Melanocyte of skin (primary cell): ENCODE data around the gene ATAD2B.

- CAGE, long polyA plus RNA, 2 experiments, result no peak in any of the 2 experiments
Measured at GRCh38 chr2:23532345-23533096, 147.5 kb downstream of the KLHL29 start.

DNA sequence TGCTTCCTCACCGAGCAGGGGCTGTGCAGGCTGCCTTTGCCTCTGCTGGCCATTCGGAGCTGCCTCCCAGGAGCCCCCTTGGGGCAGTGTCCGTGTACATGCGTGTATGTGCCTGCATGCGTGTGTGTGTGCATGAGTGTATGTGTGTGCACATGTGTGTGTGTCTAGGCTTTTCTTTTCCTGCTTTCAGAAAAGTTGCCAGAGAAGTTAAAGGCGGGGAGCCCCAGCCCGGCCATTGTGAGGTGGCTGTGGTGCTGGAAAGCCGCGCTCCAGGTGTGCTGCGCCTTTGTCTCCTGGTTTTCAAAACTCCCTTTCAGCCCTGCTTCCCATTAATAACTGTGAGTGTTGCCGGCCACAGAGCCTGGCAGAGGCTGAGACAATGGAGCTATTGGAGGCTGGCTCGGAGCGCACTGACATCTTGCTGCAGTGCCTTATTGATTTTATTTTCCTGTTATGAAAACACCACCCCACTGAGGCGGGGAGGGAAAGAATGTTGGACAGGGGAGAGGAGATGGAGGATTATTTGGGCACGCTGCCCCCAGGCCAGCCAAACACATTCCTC is 178.5 kb downstream of the KLHL29 start:
- CAGE, long polyA plus RNA, 2 experiments, result no peak in any of the 2 experiments

- CAGE, long polyA plus RNA, 2 experiments, result no peak in any of the 2 experiments
Measured at GRCh38 chr2:23617179-23618401, 232.6 kb downstream of the KLHL29 start.

DNA sequence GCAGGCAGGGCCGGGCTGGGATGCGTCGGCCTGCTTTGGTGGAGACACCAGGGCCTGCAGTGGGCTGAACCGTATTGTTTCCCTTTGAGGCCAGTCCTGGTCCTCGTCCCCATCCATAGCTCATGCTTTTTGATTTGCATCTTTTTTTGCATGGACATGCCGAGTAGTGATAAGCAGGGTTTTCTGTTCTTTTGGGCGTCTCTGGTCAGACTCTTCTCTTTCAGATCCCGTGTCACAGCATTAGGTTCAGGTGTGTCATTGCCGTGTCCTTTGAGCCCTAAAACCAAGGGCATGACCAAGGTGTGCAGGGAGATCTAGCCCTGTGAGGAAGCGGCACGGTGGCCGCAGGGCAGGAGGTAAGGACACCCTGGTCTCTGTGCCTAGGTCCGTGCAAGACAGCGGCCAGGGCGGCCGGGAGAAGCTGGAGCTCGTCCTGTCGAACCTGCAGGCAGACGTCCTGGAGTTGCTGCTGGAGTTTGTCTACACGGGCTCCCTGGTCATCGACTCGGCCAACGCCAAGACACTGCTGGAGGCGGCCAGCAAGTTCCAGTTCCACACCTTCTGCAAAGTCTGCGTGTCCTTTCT is 235.5 kb downstream of the ATAD2B start:
- CAGE, long polyA plus RNA, 2 experiments, result no peak in any of the 2 experiments

DNA sequence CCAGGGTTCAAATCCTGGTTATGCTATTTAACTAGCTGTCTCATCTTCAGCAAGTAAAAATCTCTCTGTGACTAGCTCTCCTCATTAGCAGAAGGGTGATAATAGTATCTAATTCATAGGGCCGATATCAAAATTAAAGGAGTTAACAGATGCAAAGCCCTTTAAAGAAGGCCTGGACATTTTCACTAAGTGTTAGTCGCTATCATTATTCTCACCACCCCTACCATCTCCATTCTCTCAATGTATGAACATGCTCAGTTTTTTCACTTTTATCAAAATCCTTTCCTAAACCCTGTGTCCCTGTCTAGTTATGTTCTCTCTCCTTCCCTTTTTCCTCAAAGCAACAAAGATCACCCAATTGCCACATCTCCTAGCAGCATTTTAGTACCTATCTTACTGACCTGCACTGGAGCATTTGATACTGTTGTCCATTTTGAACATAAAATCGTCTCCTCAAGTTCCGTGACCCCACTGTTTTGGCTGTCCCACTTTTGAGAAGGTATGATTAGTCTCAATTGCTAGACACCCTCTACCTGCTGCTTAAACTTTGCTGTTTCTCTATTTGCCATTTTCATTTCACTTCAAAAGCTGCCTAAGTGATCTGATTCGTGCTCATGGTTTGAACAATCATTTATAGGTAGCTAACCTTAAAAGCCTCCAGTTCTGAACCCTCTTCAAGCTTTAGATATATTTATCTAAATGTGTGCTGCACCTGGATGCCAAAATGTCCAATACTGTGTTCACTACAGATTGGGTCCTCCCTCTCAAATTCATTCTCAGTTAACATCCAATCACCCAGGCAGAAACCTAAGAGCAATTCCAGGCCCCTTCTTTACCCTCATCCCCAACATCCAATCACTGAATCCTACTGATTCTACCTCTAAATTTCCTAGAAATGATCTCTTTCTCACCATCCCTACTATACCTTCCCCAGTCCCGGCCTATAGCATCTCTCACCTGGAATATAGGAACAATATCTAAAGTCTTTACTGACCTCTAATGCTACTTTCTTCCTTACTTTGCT is 193.7 kb downstream of the ATAD2B start:
- CAGE, long polyA plus RNA, 2 experiments, result no peak in any of the 2 experiments

DNA sequence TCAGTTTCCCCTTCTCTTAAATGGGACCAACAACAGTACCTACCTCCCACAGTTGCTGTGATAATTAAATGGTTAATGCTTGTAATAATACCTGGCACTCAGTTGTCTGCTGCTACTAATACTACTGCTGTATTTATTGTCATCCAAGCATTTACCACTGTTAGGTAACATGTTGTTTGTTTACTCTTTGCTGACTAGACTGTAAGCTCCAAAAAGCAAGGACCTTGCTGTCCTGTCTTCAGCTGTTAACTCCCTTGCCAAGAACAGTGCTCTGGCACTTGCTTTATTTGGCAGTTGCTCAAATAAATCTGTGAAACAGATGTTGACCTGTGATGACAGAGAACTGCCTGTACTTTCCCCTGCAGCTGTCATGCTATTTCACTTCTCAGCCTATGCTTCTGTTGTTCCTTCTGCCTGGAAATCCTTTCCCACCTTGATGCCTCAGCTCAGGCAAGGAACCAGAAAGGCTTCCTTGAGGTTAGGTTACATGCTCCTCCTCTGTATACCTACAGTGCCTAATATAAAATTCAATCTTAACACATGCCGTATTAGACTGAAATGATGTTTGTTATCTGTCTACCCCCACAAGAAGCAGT is 181.2 kb downstream of the ATAD2B start:
- CAGE, long polyA plus RNA, 2 experiments, result no peak in any of the 2 experiments

GRCh38 chr2:23926671-23927581 is at the start of gene ATAD2B:
TSS of gene ATAD2B (minus strand) at chr2:23927123.
- CAGE, long polyA plus RNA, 2 experiments, result no peak in any of the 2 experiments

- CAGE, long polyA plus RNA, 2 experiments, result no peak in any of the 2 experiments
Measured at GRCh38 chr2:24214840-24215481, 40.1 kb downstream of the FAM228A start.

DNA sequence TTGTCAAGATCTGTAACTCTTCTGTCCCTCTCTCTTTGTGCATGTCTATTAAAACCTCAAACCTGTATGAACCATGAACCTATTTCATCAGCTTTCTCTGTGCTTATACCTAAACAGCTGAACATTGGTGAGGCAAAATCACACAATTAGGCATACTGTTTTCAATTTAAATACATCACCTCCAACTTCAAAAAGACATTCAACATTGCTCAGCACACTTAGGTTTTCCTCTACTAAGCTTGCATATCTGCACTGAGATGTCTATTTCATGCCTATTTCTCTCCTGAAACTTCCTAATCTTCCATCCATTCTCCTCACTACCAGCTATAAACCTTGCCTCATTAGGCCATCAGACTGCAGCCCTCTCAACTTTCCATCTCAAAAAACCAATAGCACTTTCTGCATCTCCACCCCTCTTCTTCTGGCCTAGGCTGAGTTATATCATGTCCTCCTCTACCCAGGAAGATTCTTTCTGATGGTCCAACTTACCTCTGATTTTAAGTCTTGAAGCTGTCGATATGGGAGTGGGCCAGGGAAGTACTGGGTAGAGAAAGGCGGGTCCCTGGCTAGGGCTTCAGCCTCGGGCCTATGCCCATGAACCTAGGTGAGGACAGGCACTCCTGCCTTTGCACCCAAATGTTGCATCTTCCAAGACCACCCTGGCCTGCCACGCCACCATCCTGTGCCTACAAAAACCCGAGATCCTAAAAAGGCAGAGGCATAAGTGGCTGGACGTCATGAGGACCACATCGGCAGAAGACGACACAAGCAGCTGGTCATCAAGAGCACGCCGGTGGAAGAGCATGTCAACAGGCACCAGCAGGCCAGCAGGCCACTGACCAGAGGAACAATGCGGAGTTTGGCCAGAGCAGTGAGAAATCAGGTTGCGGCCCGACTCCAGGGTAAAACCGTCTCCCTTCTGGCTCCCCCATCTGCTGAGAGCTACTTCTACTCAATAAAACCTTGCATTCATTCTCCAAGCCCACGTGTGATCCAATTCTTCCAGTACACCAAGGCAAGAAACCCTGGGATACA is 78.6 kb downstream of the ITSN2 start:
- CAGE, long polyA plus RNA, 2 experiments, result no peak in any of the 2 experiments

GRCh38 chr2:24299794-24300289 is 60.5 kb downstream of the ITSN2 start:
- CAGE, long polyA plus RNA, 2 experiments, result no peak in any of the 2 experiments

- CAGE, long polyA plus RNA, 2 experiments, result no peak in any of the 2 experiments
Measured at GRCh38 chr2:24361043-24361391, 681 bp upstream of the ITSN2 start.

- CAGE, long polyA plus RNA, 2 experiments, result no peak in any of the 2 experiments
Measured at GRCh38 chr2:24613035-24613545, 122.0 kb downstream of the NCOA1 start.

GRCh38 chr2:24878323-24878940 is 41.6 kb downstream of the ADCY3 start:
- CAGE, long polyA plus RNA, 2 experiments, result no peak in any of the 2 experiments

GRCh38 chr2:24886664-24887366 is 33.2 kb downstream of the ADCY3 start:
- CAGE, long polyA plus RNA, 2 experiments, result no peak in any of the 2 experiments

- CAGE, long polyA plus RNA, 2 experiments, result no peak in any of the 2 experiments
Measured at GRCh38 chr2:24970638-24971535, 868 bp downstream of the DNAJC27 start.

GRCh38 chr2:25078901-25079431 is 37.1 kb downstream of the EFR3B start:
- CAGE, long polyA plus RNA, 2 experiments, result no peak in any of the 2 experiments

GRCh38 chr2:25233770-25234531 is 65.6 kb upstream of the POMC start:
- CAGE, long polyA plus RNA, 2 experiments, result no peak in any of the 2 experiments

- CAGE, long polyA plus RNA, 2 experiments, result no peak in any of the 2 experiments
Measured at GRCh38 chr2:25243834-25244665, 75.7 kb upstream of the POMC start.

GRCh38 chr2:25273961-25274628 is 67.6 kb downstream of the DNMT3A start:
- CAGE, long polyA plus RNA, 2 experiments, result no peak in any of the 2 experiments

GRCh38 chr2:25310933-25311871 is 30.5 kb downstream of the DNMT3A start:
- CAGE, long polyA plus RNA, 2 experiments, result no peak in any of the 2 experiments